Endothelial cell of umbilical vein (primary cell): ENCODE data around the genes ZMYM2 and GJB2.

DNA sequence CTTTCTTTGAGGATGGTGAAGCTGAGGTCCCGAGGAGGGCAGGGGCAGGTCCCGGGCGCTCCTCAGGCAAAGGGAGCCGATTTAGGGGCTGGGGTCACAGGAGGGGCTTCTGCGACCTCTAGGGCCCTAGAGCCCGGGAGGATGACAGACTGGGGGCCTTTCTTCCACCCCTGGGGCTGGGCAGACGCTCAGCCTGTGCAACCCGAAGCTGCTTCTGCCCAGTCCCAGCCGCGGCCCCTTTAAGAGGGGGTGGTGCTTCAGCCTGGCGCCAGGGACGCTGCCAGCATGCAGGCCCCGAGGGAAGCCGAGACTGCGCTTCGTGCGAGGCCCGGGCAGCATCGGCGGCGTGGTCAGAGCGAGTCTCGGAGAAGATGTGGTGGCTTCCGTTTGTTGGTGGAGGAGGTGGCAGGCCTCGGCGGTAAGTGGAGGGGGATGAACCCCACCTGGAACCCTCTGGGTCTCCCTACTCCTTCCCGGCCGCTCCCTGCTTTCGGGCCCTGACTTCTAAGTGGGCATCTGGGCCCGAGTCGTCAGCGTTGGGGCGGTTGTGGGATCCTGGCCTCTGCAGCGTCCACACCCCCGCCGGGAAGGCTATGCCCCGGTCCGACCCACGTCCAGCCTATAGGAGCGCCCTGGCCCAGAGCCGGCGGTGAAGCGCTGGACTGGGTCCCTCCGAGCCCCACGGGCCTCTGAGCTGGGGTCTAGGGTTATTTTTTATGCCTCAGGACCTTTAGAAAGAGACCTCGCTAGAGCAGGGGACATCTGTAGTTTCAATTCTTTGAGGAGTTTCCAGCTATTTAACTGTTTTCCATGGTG lies 986.4 kb downstream of the TUBA3C start:
- PRO-cap = no peak
CAGE:
- cytosol, long polyA minus RNA = no peak
- cytosol, long polyA plus RNA = no peak
- long polyA plus RNA = no peak
- nucleus, long polyA minus RNA = no peak
- nucleus, long polyA plus RNA = no peak

DNA sequence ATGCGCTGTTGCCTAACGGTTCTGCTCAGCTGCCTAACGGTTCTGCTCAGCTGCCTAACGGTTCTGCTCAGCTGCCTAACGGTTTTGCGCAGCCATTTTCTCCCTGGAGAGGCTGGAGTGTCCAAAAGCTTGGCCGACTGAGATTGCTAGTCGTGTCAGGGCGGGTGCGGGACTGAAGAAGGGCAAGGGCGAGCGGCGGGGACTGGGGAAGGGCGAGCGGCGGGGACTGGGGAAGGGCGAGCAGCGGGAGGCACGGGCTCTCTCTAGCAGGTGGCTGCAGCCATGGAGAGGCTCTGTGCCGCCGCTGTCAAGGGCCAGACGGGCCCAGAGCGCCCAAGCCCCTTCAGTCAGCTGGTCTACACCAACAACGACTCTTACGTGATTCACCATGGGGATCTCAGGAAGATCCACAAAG lies 773.0 kb downstream of the TUBA3C start:
- PRO-cap = no peak
CAGE:
- cytosol, long polyA minus RNA = no peak
- cytosol, long polyA plus RNA = no peak
- long polyA plus RNA = no peak
- nucleus, long polyA minus RNA = no peak
- nucleus, long polyA plus RNA = no peak

DNA sequence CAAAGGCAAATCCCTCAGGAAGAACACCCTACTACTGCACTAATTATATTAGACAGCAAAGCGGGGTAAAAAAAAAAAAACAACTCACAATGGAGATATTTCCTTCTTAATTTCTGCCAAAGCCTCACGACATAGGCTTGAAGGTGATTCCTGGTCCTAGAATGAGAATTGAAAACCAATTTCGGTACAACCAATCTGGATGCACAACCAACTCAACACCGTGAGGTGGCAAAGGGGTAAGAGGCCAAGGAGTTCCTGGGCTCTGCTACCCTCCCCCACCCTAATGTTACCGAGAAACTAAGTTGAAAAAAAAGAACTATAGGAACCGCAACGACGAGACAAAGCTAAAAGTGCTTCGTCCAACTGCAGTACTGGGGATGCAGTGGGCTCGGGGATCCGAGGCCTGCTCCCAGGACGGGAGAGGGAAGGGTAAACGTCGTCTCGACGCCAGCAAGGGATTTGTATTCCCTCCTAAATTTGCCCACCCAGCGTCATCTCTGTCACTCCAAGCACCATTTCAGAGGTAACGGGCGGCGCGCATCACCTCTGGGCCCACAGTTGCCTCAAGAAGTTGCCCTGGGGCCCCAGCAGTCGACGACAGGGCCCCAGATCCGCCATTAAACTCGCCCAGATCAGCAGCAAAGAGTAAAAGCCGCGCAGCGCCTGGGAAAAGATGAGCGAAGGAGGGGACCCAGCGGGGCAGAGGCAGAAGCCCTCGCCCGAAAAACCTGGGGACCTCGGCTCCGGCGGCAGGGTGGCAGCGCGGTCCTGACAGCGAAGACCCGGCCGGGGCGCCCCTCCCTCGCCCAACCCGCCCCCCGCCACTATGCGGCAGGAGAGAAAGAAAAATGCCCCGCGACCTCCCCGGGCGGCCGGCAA lies 899 bp downstream of the ZMYM5 start:
- PRO-cap = bidirectional peak, plus-strand start outside the sequence, minus-strand start at position 799 of the sequence
CAGE:
- cytosol, long polyA minus RNA = no peak
- cytosol, long polyA plus RNA = no peak
- long polyA plus RNA = no peak
- nucleus, long polyA minus RNA = no peak
- nucleus, long polyA plus RNA = no peak

- PRO-cap = bidirectional peak, plus-strand start at chr13:19958745, minus-strand start at chr13:19958442
CAGE:
- cytosol, long polyA minus RNA = start-site peak on the plus strand at chr13:19958763-19958873, 34 reads
- cytosol, long polyA plus RNA = no peak
- long polyA plus RNA = start-site peak on the plus strand at chr13:19958829-19958879, 26 and 26 reads in 2 replicates
- nucleus, long polyA minus RNA = start-site peak on the plus strand at chr13:19958718-19958739, 283 reads; start-site peak on the plus strand at chr13:19958794-19958835, 114 reads; start-site peak on the plus strand at chr13:19958916-19959030, 126 reads
- nucleus, long polyA plus RNA = start-site peak on the plus strand at chr13:19958724-19958748, 89 and 51 reads in 2 replicates; start-site peak on the plus strand at chr13:19958830-19958879, 26 and 56 reads in 2 replicates; start-site peak on the plus strand at chr13:19958918-19959071, 43 and 24 reads in 2 replicates
Observed at GRCh38 chr13:19958654-19959130, at the start of gene ZMYM2. ZMYM2 (plus strand) TSS chr13:19958727.

DNA sequence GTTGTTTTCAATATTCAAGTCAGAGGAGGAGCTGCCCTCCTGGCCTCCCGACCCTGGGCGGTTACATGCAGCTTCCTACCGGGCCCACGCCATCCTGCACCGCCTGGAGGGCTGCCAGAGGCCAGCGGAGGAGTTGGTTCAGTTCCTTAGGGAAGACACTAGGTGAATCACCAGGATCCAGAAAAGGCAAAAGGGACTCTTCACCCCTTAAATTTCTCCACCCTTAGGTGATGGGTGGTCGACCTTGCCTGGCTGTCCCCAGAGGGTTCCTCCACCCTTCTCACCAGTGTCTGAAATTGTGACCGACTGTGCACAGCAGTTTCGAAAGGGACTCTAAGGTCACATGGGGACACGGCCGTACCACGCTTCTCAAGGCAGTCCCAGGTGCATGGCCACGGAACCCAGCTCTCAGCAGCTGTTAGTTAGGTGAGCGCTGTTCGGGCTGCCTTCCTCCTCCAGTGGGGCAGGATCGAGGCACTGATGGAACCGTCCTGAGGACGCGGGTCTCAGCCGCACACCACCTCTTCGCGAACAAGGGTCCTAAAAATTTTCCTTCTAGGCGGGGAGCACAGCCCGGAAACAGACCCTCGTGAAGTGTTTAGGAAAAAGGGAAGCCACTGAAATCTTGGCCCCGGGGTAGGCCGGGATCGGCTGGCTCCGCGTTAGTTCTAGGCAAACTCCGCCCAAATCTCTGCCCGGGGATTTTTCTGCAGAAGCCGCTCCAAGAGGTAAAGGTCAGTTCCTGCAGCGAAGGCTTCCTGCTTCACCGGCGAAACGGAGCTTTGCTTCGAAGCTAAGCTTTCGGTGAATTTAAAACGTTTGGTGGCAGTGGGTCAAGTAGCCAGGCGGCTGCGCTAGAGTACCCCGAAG lies 903 bp downstream of the GJB2 start:
- PRO-cap = no peak
CAGE:
- cytosol, long polyA minus RNA = no peak
- cytosol, long polyA plus RNA = no peak
- long polyA plus RNA = no peak
- nucleus, long polyA minus RNA = no peak
- nucleus, long polyA plus RNA = no peak

GRCh38 chr13:20192470-20193143 lies at the start of gene GJB2:
GJB2 (minus strand) TSS chr13:20192938.
- PRO-cap = no peak
CAGE:
- cytosol, long polyA minus RNA = no peak
- cytosol, long polyA plus RNA = no peak
- long polyA plus RNA = no peak
- nucleus, long polyA minus RNA = no peak
- nucleus, long polyA plus RNA = no peak

DNA sequence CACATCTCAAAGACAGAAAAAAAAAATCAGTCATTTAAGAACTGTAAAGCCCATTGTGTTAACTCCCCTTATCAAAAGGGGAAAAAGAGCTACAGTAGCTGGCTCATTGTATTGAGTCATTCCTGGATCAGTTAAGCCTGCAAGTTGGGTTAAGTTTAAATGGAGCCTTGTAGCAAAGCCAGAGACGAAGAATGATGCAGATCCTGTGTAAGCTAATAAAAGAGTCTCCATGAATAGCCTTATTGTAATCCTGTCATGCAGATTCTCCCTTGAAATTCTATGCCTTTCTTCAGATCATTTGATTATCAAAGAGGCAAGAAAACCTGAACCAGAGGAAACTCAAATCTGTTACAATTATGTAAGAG lies 83.8 kb downstream of the CRYL1 start:
- PRO-cap = no peak
CAGE:
- cytosol, long polyA minus RNA = no peak
- cytosol, long polyA plus RNA = no peak
- long polyA plus RNA = no peak
- nucleus, long polyA minus RNA = no peak
- nucleus, long polyA plus RNA = no peak

DNA sequence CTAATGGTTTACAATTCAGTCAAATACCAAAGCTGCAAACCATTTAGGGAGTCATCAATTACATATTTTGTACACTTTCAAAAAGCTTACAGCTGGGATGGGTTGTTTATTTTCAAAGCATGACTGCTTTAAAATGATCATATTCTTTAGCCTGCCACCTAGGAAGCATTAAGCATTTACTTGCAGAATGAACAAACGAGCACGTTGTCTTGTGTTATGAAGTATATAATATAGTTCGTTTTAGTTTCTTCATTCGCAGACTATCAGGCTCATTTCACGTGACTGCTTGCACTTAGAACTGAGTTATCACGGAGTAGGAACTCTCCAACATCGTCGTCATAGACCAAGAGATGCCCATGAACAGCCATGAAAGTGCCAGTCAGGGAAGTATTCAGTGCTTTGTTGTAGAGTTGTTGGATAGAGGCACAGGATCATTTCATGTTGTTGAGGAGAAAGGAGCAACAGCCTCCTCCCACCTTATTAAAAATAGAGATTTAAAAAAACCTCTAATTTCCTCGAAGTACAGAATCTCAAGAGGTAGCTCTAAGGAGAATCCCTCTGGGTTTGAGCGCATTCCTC lies 1.0 kb upstream of the IL17D start:
- PRO-cap = no peak
CAGE:
- cytosol, long polyA minus RNA = no peak
- cytosol, long polyA plus RNA = no peak
- long polyA plus RNA = no peak
- nucleus, long polyA minus RNA = no peak
- nucleus, long polyA plus RNA = no peak

DNA sequence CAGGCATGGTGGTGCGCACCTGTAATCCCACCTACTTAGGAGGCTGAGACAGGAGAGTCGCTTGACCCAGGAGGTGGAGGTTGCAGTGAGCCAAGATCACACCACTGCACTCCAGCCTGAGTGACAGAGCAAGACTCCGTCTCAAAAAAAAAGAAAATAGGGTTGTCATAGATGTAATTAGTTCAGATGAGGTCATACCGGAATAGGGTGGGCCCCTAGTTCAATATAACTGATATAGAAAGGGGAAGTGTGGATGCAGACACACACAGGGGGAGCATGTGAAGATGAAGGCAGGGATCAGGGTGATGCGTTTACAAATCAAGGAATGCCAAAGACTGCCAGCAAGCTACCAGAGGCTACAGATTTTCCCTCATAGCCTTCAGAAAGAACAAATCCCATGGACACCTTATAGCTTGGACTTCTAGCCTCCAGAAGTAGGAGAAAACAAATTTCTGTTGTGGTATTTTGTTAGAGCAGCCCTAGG lies 24.3 kb upstream of the EEF1AKMT1 start:
- PRO-cap = no peak
CAGE:
- cytosol, long polyA minus RNA = no peak
- cytosol, long polyA plus RNA = no peak
- long polyA plus RNA = no peak
- nucleus, long polyA minus RNA = no peak
- nucleus, long polyA plus RNA = no peak

GRCh38 chr13:20942984-20943230 lies 40.4 kb upstream of the XPO4 start:
- PRO-cap = no peak
CAGE:
- cytosol, long polyA minus RNA = no peak
- cytosol, long polyA plus RNA = no peak
- long polyA plus RNA = no peak
- nucleus, long polyA minus RNA = no peak
- nucleus, long polyA plus RNA = no peak

DNA sequence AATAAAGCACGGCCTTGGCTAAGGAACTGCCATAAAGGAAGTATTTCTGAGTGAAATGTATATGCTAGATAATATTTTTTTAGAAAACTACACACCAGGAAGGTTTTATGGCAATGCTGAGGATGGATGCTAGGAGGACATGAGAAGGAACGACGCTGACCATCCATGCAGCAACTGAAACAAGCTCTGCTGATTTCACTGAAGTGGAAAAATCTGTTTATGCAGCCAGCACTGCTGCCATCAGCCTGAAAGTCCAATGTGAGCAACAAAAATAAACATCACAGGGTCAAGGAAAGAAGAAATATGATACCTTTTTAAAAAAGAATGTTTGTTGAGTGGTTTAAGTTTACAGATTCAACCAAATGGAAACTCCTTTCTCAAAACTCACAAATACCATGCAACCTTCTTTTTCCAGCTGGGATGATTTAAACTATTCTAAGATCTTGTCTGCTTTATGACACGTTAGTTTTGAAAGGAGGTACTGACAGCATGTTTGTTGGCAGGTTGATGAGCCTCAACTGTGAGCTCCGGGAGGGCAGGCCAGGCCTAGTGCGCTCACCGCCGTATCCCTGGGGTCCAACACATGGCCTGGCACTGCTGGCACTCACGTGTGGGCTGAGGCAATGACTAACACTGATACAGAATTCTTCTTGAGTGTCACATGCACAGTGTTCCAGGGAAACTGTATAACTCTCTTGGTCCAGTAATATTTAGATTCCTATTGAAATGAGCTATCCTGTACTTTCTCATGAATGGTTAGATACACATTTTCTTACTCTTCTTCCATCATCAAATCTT lies 46.7 kb downstream of the LATS2 start:
- PRO-cap = no peak
CAGE:
- cytosol, long polyA minus RNA = no peak
- cytosol, long polyA plus RNA = no peak
- long polyA plus RNA = no peak
- nucleus, long polyA minus RNA = no peak
- nucleus, long polyA plus RNA = no peak

DNA sequence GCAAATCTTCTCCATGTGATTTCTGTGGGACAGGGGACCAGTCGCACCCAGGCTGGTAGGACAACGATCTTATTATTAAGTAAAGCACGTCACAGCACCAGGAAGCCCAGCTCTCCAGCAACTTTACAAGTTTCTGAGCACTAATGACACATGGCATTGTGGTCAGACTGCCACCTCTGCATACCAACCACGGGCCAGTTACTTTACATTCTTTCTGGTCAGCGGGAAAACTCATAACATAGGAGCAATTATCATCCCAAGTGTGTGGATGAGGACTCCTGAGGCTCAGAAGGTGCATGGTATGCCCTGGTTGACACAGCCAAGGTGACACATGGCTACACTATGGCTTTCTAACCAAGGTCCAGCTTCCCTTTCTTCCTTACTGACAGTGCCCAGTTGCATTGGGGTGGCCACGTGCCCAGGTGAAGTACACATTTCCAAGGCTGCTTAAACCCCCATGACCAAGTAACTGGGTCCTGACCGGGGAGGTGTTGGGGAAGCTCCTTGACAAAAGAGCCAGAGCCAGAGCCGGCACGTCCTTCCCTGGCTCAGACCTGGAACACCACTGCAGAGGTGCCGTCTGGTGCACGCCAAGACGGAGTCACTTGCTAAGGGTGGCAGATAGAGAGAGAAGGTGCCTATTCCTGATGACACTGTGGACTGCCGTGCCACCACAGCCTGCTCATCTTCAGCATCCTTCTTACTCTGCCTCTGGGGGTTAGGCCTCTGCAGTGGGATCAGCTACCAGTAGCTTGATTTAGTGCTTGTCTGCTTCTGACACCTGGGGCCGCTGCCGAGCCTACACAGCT lies 27.2 kb downstream of the LATS2 start:
- PRO-cap = no peak
CAGE:
- cytosol, long polyA minus RNA = no peak
- cytosol, long polyA plus RNA = no peak
- long polyA plus RNA = no peak
- nucleus, long polyA minus RNA = no peak
- nucleus, long polyA plus RNA = no peak

GRCh38 chr13:21060582-21060976 lies 807 bp downstream of the LATS2 start:
- PRO-cap = bidirectional peak, plus-strand start at chr13:21060902, minus-strand start at chr13:21060896
CAGE:
- cytosol, long polyA minus RNA = no peak
- cytosol, long polyA plus RNA = no peak
- long polyA plus RNA = no peak
- nucleus, long polyA minus RNA = no peak
- nucleus, long polyA plus RNA = no peak

- PRO-cap = no peak
CAGE:
- cytosol, long polyA minus RNA = no peak
- cytosol, long polyA plus RNA = no peak
- long polyA plus RNA = no peak
- nucleus, long polyA minus RNA = no peak
- nucleus, long polyA plus RNA = no peak
Observed at GRCh38 chr13:21671294-21671775, 462 bp downstream of the FGF9 start.

- PRO-cap = no peak
CAGE:
- cytosol, long polyA minus RNA = no peak
- cytosol, long polyA plus RNA = no peak
- long polyA plus RNA = no peak
- nucleus, long polyA minus RNA = no peak
- nucleus, long polyA plus RNA = no peak
Observed at GRCh38 chr13:21735804-21736576, 65.1 kb downstream of the FGF9 start.

GRCh38 chr13:21894552-21895060 lies 223.7 kb downstream of the FGF9 start:
- PRO-cap = no peak
CAGE:
- cytosol, long polyA minus RNA = no peak
- cytosol, long polyA plus RNA = no peak
- long polyA plus RNA = no peak
- nucleus, long polyA minus RNA = no peak
- nucleus, long polyA plus RNA = no peak

- PRO-cap = no peak
CAGE:
- cytosol, long polyA minus RNA = no peak
- cytosol, long polyA plus RNA = no peak
- long polyA plus RNA = no peak
- nucleus, long polyA minus RNA = no peak
- nucleus, long polyA plus RNA = no peak
Observed at GRCh38 chr13:22428082-22428548, 752.7 kb upstream of the SGCG start.

DNA sequence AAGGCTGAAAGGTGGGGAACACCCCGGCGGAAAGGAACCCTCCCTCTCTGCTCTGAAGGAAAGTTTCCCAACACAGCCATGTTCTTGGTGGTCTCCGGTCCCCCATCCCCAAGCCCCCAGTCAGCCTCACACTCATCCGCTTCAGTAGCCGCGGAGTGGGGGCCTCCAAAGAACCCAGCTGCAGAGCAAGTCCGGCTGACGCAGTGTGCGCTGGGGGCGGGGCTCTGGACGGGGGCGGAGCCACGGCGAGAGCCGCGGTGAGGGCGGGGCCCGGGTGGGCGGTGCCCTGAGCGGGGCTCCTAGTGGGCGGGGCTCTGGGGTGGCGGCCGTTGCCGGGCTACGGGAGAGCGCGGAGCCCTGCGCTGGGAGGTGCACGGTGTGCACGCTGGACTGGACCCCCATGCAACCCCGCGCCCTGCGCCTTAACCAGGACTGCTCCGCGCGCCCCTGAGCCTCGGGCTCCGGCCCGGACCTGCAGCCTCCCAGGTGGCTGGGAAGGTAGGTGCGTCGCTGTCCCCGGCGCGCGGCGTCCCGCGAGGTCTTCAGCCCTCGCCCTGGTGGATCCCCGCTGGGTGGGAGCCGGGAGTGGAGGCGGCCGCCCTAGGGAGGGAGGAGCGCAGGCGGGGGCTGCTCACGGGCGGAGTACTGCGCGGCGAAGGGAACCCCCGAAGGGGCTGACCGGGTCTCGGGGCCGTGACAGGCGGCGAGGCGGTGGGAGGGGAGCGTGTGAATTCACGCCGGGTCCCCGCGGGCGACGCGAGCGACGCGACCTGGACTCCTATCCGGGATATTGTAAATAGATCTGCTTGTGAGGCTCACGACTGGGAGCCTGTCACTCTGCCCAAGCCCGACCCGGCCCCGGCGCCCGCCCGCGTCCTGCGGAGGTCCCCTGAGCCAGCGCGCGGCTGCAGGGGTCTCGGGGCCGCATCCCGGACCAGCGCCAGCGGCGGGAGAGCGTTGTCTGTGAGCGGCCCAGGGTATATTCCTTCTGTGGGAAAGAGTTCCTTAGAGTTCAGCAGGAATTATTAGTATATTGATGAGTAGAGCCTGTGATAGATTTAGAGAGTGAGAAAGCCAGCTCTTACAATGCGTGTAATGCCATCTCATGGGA lies 9.2 kb downstream of the TNFRSF19 start:
- PRO-cap = bidirectional peak, plus-strand start at position 345 of the sequence, minus-strand start at position 207 of the sequence
CAGE:
- cytosol, long polyA minus RNA = no peak
- cytosol, long polyA plus RNA = no peak
- long polyA plus RNA = no peak
- nucleus, long polyA minus RNA = no peak
- nucleus, long polyA plus RNA = no peak

DNA sequence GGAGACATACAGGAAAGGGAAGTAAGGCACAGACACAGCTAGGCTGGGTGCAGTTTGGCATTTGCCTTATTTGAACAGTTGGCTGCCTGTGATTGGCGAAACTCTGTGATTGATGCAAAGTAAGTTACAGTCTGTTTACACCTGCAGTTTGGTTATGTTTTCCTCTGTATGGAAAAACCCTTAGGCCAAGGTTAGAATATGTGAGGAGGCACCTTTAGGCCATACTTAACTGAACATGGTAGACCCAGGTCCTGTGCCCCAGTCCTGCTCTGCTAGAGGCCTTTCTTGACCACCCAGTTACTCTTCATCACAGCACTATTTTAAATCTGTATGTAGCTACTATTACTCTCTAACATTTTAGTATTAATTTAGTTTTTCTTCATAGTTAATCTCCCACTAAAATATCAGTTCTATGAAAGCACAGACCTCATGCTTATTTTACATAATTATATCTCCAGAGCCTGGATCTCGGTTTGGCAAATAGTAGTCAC lies 85.6 kb upstream of the SPATA13 start:
- PRO-cap = bidirectional peak, plus-strand start at position 222 of the sequence, minus-strand start outside the sequence
CAGE:
- cytosol, long polyA minus RNA = no peak
- cytosol, long polyA plus RNA = no peak
- long polyA plus RNA = no peak
- nucleus, long polyA minus RNA = no peak
- nucleus, long polyA plus RNA = no peak

DNA sequence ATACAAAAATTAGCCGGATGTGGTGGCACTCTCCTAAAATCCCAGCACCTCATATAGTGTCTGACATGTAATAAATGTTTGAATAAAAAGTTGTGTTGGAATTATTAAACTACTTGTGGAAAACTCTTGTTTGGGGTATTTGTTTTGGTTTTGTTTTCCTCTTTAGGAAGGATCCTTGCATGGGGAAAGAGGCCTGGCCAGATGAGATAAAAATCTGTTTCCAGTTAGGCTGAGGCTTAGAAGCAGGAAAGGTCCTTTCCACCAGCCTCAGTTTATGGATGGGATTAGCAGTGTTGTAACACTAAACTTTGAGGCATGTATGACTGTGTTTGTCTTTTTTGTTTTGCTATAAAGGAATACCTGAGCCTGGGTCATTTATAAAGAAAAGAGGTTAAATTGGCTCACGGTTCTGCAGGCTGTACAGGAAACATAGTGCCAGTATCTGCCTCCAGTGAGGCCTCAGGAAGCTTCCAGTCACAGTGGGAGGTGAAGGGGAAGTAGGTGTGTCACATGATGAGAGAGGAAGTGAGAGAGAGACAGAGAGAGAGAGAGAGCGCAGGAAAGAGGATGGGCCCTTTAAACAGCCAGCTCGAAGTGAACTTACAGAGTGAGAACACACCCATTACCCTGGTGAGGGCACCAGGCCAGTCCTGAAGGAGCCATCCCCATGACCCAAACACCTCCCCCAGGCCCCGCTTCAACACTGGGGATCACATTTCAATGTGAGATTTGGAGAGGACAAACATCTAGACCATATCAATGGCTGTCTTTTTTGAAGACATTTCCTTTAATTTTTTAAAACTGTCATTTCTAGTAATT lies 21.6 kb downstream of the SPATA13 start:
- PRO-cap = no peak
CAGE:
- cytosol, long polyA minus RNA = no peak
- cytosol, long polyA plus RNA = no peak
- long polyA plus RNA = no peak
- nucleus, long polyA minus RNA = no peak
- nucleus, long polyA plus RNA = no peak